ENCODE results near the genes NNAT and BLCAP.

DNA sequence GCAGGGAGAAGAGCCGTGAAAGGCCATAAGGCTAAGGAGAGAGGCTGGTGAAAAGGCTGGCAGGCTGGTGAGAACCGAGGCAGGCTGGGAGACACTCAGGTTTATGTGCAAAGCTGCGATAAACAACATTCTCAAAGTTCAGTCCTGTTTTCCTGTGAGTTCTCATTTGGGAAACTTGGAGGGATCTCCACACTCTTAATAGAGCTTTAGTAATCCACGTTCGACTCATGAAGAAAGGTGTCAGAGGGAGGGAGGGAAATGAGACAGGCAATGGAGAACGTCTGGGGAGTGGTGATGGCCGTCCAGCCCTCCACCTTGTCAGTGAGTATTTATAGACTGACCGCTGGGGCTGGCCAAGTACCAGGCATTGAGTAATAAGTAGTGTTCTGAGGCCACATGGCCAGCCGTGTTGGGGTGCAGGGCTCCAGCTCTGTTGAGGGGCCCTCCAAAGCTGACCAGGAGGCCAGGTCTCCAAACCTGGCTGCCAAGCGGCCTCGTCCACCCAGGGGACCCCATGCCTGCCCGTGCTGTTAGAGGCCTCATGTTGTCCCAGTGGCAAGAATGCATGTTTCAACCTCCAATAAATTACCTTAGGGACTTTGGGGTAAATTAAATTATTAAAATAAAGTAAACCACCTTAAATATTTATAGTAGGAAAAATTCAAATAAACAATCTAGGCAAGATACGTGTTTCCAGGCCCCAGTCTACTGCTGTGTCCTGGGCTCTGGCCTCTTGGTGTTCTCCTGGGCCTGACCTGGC, 11.4 kb upstream of the DSN1 start:
- RRBS, result no CpG with 5 or more reads among the region's 13 CpGs

DNA sequence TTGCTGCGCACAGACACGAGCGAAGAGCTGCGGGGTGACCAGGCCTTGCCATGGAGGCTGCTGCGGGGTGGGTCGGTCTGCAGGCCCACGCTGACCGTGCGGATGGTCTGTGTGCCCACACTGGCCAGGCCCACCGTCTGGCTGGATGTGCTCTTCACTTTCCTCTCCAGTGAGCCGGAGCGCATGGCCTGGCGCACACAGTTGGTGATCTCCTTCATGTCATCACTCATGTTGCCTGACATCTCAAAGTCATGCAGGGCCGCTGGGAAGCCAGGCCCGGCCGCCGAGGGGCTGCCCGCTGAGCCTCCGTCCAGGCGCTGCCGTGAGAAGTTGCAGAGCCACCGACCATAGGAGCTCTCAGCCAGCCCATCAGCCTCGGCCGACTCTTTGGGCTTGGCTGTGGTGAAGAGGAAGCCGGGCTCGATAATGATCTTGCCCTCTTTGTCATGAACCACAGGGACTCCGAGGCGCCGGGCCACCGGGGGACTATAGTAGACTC, 20.3 kb upstream of the DSN1 start:
- RRBS, result 88% methylated on average over 10 of the region's 30 CpGs

DNA sequence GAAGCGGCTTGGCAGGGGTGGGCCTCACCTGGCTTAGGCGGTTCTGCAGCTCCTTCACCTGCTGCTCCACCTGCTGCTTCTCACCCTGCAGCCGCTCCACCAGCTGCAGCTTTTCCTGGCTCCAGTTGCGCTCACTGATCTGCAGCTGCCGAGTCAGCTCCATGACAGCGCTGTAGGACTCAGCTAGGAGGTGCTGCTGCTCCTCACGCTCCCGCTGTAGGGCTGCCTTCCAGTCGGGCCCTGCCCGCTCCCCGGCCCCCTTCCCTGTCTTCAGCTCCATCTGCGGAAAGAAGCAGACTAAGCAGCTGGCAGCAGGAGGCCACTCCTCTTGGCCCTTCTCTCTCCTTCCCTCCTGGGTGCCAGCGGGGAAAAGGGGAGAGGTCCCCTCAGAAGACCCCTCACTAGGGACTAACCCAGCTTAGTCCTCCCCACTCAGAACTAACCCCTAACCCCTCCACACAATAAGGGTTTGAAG, 29.3 kb upstream of the DSN1 start:
- RRBS, result no CpG with 5 or more reads among the region's 13 CpGs

DNA sequence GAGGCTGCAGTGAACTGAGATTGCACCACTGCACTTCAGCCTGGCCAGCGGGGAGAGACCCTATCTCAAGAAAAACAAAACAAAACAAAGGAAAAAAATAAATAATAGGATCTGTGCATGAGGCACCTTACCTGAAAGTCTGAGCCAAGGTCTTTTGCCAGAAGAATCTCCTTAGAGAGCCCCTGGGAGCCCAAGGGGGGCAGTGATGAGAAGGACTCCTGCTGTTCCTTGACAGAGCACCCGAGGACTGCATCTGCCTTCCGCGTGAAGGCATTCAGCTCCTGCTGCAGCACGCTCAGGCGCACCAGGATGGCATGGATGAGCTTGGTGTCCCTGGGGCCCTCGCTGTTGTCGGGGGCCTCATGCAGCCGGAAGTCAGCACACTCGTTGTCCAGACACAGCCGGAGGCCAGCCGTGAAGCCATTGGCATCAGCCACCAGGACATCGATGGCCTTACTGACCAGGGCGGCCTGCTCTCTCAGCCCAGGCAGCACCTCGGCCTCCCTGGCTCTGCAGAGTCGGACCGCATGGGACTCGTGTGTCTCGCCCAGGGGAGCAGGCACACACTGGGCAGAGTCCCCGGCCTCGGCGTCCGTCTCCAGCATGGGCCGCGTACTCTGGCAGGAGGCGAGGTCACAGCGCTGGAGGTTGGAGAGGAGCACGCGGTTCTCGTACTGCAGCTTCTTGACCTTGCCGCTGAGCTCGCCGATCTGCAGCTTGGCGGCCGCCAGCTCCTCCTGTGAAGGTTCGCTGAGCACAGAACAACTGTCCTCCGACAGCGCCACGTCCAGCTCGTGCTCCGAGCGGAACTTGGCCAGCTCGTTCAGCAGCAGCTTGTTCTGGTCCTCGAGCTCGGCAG, 41.7 kb upstream of the DSN1 start:
- RRBS, result no CpG with 5 or more reads among the region's 45 CpGs

- RRBS, result no CpG with 5 or more reads among the region's 6 CpGs
Measured at GRCh38 chr20:36856670-36856972, 6.7 kb downstream of the SOGA1 start.

DNA sequence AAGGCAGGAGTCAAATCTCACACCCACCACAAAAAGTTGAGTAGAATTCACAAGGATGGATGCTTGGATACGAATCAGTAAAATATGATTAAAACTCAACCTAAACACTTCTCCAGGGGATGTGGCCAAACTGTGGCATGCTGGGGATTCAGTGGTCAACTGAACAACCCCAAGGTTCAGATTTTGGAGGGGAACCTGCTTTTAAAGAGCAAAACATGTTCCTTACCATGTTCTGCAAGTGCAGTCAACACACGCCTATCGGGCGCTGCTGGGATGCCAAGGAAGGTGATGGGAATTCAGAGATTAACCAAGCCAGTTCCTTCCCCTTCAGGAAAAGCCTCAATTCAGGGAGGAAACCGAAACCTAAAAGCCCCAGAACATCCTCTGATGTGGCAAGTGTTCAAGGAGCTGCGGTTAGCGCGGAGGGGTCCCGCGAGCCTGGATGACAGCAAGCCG, 956 bp downstream of the SAMHD1 start:
- RRBS, result no CpG with 5 or more reads among the region's 11 CpGs

DNA sequence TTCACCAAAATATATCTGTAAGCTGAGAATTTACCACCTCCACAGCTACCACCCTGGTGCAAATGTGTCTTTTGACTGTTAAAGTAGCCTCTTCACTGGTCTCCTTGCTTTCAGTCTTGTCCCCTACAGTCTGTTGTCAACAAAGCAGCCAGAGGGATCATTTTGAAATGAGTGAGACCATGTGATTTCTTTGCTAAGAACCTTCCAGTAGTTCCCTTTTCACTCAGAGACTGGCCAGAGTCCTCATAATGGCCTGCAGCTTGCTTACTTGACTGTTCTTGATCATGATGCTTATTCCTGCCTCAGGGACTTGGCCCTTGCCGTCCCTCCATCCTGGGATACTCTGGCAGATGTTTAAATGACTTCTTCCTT, 4.8 kb downstream of the MANBAL start:
- RRBS, result no CpG with 5 or more reads among the region's 1 CpG

- RRBS, result no CpG with 5 or more reads among the region's 17 CpGs
Measured at GRCh38 chr20:37316130-37316977, 26.9 kb downstream of the MANBAL start.

- RRBS, result no CpG with 5 or more reads among the region's 10 CpGs
Measured at GRCh38 chr20:37343408-37344093, 2.4 kb upstream of the SRC start.

GRCh38 chr20:37346508-37347051, 640 bp downstream of the SRC start:
- RRBS, result 12% methylated on average over 17 of the region's 22 CpGs

DNA sequence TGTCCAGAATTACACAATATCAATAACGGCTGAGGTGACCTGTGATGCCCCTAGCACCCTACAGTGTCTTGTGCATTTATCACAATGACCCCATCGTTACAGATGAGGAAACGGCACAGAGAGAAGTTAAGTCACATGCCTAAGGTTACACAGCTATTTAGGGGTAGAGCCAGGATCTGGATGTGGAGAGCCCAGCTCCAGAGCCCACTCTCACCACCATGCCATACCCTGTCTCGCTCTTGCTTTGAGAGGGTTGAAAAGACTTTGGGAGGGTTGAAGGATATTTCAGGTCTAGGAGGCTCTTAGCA, 36.2 kb downstream of the SRC start:
- RRBS, result no CpG with 5 or more reads among the region's 4 CpGs

GRCh38 chr20:37404569-37405131, 58.7 kb downstream of the SRC start:
- RRBS, result no CpG with 5 or more reads among the region's 8 CpGs

- RRBS, result no CpG with 5 or more reads among the region's 9 CpGs
Measured at GRCh38 chr20:37508701-37509791, 12.0 kb upstream of the NNAT start.

GRCh38 chr20:37520828-37521855, at the start of gene NNAT:
NNAT (plus strand) TSS chr20:37521250.
- RRBS, result 36% methylated on average over 7 of the region's 81 CpGs

- RRBS, result 1% methylated on average over 12 of the region's 44 CpGs
Measured at GRCh38 chr20:37527413-37528003, at the start of gene BLCAP. BLCAP (minus strand) TSS chr20:37527876.

GRCh38 chr20:37597903-37598519, 70.3 kb upstream of the BLCAP start:
- RRBS, result 16% methylated on average over 13 of the region's 29 CpGs

DNA sequence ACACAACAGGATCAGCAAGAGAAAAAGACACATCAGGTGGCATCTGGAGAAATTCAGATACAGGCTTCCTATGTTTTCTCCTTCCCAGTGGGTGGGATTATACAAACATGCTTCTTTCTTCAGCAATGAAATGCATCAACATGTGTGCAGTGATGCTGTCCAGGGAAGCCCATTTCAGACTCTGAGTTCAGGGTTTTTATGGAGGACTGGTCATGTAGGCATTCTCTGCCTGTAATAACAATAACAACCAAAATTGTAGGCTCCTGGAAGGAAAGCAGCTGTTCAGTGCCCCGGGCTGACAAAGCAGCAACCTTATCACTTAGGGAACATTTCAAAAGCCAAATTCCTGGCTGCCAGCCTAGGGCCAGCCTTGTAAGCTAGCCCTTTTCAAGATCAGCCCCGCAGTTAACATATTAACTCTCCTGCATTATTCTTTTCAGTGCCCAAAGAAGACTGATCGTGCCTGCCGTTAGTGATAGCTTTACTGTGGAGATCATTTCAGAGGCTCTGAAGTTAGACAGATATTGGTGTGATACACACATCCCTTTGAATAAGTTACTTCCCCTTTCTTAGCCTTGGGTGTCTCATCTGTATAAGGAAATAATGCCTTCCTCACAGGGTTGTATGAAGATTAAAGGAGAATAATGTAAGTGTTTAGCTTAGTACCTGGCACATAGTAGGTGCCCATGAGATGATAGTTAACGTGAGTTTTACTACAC, 44.0 kb downstream of the CTNNBL1 start:
- RRBS, result no CpG with 5 or more reads among the region's 5 CpGs

DNA sequence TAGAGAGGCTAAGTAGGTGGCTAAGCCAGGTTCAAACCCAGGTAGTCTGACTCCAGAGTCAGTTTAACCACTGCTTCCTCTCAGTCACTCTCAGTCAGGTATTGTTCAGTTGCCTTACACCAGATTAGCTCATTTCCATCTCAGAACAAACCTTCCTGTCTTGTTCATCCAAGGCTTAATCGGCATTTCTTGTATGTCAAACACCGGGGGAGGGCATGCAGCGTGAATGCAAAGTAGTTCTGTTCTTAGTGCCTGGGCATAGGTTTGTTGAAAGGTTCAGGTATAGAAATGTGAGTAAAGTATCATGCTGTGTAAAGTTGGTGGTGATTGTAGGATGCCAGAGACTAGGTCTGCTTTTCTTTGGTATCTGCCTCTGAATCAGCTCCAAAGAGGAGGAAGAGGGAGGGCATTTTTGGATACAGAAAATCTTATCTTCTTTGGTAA, 51.8 kb downstream of the CTNNBL1 start:
- RRBS, result no CpG with 5 or more reads among the region's 3 CpGs

DNA sequence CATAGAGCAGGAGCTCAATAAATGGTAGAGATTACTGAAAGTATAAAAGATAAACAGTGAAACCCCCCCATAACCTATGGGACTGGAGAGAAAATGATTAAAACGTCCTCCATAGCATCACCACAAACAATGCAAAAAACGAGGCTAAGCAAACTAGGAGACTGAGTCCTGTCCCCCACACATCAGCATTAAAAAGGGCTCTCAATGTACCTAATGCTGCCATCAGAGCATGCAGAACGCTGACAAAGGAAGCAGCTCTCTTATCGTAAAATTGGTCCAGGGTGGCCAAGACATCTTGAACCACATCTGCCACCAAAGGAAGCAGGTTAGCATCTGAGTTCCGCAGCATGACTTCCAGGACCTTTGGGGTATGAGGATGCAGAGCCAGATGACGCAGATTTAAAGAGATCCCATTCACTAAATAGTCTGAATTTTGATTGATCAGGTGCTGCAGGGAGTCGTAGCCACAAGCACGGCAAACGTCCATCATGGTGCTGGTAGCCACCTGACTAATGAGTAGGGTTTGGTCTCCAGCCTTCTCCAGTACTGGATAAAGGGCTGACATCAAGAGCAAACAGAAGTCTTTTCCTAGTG, 21.9 kb downstream of the TTI1 start:
- RRBS, result no CpG with 5 or more reads among the region's 9 CpGs

Measured in pericardium (tissue), 1 donor.